HTERT-HM (cell line): ENCODE measurements around a stretch of chr7.

- RRBS: no CpG with 5 or more reads among the region's 9 CpGs
Measured at GRCh38 chr7:99029915-99030763, 113.8 kb downstream of the SMURF1 start.

DNA sequence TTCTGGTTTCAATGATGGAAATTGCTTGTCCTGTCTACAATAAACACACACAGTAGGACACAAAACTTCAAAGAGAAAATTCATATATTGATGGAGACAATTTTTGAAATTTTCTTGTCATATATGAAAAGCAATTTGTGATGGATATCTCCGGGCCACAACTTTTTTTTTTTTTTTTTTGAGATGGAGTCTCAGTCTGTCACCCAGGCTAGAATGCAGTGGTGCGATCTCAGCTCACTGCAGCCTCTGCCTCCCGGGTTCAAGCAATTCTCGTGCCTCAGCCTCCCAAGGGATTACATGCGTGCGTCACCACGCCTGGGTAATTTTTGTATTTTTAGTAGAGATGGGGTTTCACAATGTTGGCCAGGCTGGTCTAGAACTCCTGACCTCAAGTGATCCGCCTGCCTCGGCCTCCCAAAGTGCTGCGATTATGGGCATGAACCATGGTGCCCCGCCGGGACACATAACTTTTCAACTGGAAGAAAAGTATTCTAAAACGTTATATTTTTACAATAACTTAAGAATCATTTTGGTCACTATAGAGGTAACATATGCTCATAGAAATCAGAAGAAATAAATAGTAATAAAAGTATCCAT lies 40.1 kb downstream of the SMURF1 start:
- RRBS: no CpG with 5 or more reads among the region's 13 CpGs

- RRBS: no CpG with 5 or more reads among the region's 12 CpGs
Measured at GRCh38 chr7:99121495-99121985, 22.4 kb downstream of the SMURF1 start.

DNA sequence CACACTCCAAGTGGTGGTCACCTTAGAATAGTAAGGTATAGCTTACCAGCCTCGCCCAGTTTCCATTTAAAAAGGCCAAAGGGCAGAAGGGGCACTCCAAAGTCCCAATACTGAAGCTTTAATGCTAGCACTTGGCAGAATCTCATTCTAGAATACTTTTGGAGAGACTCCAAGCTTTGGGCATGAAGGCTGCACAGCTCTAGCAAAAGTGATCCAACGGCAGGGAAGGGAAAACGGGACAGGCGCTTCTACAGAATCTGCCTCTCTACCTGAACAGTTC lies 19.7 kb downstream of the SMURF1 start:
- RRBS: no CpG with 5 or more reads among the region's 4 CpGs

- RRBS: no CpG with 5 or more reads among the region's 10 CpGs
Measured at GRCh38 chr7:99379010-99379747, 4.6 kb downstream of the ARPC1B start.

- RRBS: 35% methylated on average over 12 of the region's 52 CpGs
Measured at GRCh38 chr7:99392975-99393854, 15.2 kb downstream of the PDAP1 start.

DNA sequence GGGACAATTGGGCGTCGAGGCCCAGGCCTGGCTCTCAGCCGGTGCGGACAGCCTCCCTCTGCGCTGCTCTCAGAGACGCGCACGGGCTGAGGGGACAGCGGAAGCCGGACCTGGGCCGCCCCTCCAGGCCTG lies 152 bp downstream of the PDAP1 start:
- RRBS: under 1% methylated on average over 9 of the region's 11 CpGs

DNA sequence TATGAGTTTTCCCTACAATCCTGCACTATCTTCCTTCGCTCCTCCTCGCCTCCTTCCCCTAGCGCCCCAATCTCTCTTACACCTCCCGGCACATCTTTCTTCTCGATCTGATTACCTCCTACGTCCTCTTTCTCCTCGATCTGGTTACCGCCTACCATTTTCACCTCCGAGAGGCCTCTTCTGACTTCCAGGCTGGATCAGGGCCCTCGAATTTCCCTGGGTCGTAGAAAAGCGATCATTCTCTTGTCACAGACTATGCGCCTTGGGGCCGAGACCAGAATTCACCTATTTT lies 483 bp downstream of the BUD31 start:
- RRBS: no CpG with 5 or more reads among the region's 14 CpGs

DNA sequence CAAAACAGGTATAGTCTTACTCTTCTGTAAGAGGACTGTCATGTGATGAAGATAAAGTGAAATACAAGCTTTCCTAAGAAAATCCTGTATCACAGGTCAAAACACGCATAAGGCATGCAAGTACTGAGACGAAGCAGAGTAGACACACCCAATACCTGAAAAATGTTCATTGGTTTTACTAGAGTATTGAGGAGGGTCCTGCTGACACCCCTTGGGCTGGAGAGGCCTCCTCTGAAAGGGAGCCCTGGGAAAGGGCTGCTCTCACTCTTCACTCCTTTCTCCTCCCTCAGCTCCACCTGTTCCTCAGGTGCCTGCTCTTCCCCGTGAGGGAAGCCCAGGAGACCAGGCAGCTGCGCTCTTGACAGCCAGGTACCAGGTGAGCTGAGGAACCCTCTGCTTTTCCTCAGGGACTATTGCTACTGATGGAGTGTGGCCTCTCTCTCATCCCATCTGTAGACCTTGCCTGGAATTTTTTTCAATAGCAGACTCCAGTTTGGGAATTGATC lies 3.2 kb downstream of the ZNF655 start:
- RRBS: no CpG with 5 or more reads among the region's 4 CpGs

DNA sequence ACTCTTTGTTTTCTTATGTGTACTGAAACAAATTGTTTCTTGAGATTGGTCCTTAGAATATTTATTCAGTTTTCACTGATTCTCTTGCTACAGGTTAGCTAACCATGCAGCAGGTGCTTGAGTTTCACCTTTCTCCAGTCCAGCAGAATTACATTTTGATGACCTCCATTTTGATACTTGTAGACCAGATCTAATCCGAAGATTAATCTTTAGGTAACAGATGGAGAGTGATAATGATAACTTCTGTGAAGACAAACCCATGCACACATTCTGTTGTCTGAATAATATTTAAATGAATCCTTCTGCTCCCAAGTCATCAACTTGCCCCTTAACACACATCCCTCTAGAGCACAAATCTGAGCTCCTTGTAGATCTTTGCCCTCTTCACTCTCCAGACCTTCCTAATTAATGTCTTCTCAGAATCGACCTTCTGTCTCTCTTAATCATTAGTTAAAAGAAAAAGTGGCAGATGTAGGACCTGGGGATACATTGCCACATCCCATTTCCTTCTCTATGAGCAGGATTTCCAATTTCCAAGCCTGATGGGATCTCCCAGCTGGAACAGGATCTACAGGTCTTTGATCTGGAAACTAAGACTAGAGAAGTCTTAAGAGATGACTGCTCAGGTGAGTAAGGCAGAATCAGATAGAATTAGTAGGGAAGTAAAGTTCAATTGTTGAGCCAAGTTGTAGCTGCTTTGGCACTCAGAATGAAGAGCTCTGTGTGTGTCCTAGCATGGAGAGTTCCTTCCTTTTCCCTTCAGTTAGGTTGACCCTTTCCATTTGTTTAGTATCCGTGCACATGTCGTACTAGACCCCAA lies 12.9 kb downstream of the ZNF655 start:
- RRBS: no CpG with 5 or more reads among the region's 4 CpGs

DNA sequence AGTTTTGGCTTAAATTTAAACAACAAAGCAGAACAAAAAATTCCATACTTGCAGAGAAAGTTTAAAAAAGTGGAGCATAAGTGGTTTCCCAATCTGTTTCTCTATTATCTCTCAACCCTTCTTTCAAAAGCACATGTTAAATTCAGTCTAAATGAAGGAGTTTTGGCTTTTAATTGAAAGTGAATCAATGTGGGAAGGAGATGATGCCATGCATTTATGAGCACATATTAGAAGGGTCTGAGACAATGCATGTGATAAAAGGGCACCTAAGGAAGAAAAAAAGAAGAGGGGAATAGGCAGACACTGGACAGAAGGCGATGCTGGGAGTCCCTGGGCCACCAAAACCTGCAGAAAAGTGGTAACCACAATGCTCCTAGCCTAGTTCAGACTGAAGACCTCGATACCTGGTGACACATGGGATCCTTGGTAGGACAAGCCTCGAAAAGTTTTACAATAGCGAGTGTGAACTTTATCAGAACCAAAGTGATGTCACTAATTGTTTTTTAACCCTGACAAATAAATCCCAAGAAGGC lies 6.2 kb downstream of the CYP3A5 start:
- RRBS: no CpG with 5 or more reads among the region's 4 CpGs

GRCh38 chr7:99677494-99678218 lies 2.1 kb downstream of the CYP3A5 start:
- RRBS: no CpG with 5 or more reads among the region's 5 CpGs

DNA sequence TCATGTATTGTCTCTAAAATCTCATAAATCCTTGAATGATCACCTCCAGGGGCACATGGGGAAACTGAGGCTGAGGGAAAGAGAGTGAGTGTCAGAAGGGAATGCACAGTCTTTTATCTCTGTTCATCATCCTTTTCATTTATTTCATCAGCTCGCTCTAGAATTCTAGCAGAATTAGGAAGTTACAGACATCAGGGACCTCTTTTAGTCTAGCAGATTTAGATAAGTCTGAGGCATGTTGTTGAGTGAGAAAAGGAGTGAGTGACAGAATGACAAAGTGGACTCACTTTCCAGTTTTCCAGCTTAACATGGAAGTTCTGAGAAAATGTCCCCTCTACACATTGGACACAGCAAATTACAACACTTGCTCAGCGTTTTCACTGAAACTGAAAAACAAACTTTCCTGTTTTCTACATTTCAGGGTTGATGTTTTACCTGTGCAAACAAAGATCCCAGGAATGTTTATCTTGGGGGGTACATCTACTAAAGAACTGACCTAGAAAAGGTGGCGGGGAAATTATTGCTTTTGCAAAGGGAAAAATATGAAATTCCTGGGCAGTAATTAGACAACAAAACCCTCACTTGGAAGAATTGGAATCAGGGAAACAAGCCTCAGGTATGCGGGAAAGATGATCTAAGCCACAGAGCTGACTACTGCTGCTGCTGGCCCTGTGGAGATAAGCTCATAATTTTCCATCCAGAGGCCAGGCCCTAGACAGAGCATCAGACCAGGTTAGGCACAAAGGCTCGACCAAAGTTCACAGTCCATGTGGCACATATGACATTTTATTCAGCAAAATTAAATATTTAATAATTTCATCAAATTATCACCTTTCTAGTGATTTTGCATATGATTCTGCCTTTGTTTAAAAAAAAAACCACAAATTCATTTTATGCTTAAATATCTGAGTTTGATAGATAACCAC lies 14.6 kb upstream of the CYP3A5 start:
- RRBS: no CpG with 5 or more reads among the region's 5 CpGs

DNA sequence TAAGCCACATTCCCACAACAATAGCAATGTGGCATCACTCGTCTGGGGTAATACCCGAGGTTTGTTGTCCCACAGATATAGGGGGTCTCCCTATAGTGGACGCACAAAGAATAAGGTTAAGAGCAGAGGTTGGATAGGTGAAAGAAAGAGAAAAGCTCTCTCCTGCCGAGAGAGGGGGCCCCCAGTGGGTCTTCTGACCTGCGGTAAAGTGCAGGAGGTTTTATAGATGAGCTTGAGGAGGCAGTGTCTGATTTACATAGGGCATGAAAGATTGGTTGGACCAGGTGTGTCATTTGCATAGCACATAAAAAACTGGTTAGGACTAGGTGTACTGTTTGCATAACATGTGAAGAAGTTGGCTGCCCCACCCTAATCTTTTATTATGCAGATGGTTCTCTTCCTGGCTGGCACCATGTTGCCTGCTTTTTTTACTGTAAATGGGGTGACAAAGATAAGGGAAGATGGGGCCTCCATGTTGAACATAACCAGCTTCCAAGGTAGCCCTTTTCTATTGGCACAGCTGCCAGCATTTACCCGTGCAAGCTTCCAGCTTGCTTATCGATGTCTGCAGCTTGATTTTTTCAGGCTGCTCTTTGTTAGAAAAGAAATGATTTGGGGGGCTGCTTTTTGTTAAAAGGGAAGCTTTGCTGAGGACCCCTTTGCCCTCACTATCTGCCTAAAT lies 11.9 kb downstream of the CYP3A43 start:
- RRBS: no CpG with 5 or more reads among the region's 7 CpGs

- RRBS: 2% methylated on average over 42 of the region's 65 CpGs
Measured at GRCh38 chr7:100157664-100158589, 596 bp downstream of the TRAPPC14 start.

DNA sequence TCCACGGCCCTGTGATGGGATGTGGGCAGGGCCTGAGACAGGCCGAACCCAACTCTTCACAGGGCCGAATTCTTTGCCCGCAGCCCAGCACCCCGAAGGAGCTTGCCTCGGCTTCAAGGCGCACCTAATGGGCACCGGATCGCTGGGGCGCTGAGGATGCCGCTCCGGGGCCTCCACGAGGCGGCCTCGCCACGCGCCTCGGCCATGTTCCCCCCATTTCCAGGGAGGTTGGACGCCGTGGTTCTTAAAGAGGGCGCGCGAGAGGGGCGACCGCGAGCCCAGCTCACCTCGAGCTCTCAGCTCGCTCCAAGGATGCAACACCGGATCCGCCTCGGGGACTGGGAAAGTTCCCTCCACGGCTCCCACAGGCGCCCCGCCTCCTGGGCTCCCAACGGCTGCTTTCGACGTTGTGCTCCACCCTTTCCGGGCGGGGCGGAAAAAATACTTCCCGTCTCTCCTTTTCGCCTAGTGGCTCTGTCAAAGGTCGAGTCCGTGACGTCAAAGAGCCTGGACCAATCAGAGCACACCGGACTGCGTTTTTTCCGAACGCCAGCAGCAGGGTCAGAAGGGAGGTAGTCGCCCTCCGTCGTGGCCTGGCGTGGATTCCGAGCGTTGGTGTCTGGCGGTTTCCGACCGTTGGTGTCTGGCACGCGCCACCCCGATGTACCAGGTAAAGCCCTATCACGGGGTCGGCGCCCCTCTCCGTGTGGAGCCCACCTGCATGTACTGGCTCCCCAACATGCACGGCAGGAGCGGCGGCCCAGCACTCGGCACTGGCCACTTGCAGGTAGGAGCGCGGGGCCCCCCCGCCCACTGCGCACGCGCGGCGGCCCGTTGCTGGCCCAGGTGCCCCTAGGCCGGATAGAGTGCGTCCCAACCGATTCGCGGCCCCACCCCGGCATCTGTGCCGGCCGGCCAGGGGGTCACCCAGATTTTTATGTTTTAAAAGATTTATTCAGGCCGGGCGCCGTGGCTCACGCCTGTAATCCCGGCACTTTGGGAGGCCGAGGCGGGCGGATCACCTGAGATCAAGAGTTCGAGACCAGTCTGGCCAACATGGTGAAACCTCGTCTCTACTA lies 22.0 kb upstream of the PILRB start:
- RRBS: no CpG with 5 or more reads among the region's 96 CpGs

GRCh38 chr7:100340921-100341704 lies 16.8 kb upstream of the PILRB start:
- RRBS: no CpG with 5 or more reads among the region's 8 CpGs

- RRBS: no CpG with 5 or more reads among the region's 8 CpGs
Measured at GRCh38 chr7:100371562-100372254, 1.6 kb upstream of the PILRA start.

GRCh38 chr7:100432659-100433229 lies 3.1 kb downstream of the MEPCE start:
- RRBS: no CpG with 5 or more reads among the region's 19 CpGs